Upper lobe of left lung (tissue), 5 donors: ENCODE measurements around a stretch of chr2.

GRCh38 chr2:190904975-190905551 is 24.4 kb downstream of the GLS start:
- PRO-cap, 2 experiments, result no peak in any of the 2 experiments
- RAMPAGE, long total RNA, 4 experiments, result no peak in any of the 4 experiments

DNA sequence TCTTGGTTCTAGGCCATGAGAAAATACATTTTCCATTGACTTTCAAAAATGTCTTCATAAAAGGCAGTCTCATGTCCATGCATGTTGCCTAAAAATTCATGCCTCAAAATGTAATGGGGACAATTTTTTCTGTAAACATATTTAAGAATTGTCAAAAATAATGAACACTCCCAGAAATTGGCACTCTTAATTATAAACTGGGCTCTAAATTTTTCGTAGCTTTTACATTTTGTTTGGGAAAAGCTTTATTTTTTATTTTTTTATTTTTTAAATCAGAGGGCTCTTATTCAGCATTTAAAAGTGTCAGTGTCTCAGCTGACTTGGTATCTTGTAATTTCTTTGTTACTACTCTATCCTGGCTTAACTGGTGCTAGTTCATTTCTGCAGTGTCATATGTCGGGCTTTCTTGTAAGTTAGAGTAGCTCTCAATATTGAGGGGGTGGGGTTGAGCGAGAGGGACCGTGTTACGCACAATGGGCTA is 44.4 kb downstream of the GLS start:
- PRO-cap, 2 experiments, result no peak in any of the 2 experiments
- RAMPAGE, long total RNA, 4 experiments, result no peak in any of the 4 experiments

- PRO-cap, 2 experiments, result no peak in any of the 2 experiments
- RAMPAGE, long total RNA, 4 experiments, result no peak in any of the 4 experiments
These were observed 35.5 kb downstream of the STAT4 start for GRCh38 chr2:191115094-191115919.

GRCh38 chr2:191172802-191173379 is 22.1 kb upstream of the STAT4 start:
- PRO-cap, 2 experiments, result no peak in any of the 2 experiments
- RAMPAGE, long total RNA, 4 experiments, result no peak in any of the 4 experiments

GRCh38 chr2:191265146-191265714 is 20.0 kb downstream of the MYO1B start:
- PRO-cap, 2 experiments, result no peak in any of the 2 experiments
- RAMPAGE, long total RNA, 4 experiments, result no peak in any of the 4 experiments

- PRO-cap, 2 experiments, result no peak in any of the 2 experiments
- RAMPAGE, long total RNA, 4 experiments, result start-site peak on the plus strand in 2 of 4 experiments, at chr2:191303497-191303553 at its widest, 5 to 6 reads per replicate
These were observed 58.0 kb downstream of the MYO1B start for GRCh38 chr2:191303182-191303682.

- PRO-cap, 2 experiments, result no peak in any of the 2 experiments
- RAMPAGE, long total RNA, 4 experiments, result no peak in any of the 4 experiments
These were observed 191.5 kb downstream of the MYO1B start for GRCh38 chr2:191436812-191437081.

DNA sequence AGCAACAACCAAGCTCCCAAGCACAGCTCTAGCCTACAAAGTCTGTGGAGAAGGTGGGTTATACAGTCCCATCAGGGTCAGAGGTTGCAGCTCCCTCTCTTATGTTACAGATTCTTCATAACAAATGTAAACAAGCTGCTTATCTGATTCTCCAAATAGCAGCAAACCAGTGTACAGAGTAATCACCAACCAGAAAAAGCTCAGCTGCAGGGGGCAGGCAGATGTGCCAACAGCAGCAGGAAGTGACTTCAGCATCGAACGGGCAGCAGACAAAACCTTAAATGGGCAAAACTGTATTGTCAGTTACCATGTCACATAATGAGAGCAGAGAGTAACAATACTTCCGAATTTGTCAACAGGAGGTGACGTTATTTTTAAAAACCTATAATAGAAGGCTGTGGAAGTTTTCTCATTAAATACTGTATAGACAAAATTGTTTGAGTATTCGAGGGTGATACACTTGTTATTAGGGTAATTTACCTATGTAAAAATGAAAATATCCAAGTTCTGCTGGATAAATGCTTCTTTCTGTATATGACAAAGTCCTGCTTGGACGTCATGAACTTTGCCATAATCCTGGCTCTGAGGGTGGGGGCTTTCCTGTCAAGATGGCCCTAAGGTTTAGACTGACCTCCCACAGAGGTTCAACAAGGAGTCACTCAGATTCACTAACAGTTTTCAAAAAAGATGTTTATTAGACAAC is 52.7 kb upstream of the NABP1 start:
- PRO-cap, 2 experiments, result no peak in any of the 2 experiments
- RAMPAGE, long total RNA, 4 experiments, result no peak in any of the 4 experiments

DNA sequence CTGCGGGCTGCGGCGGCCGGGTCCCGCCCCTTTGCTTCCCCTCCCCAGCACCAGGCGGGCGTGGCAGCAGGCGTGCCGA is 105 bp upstream of the NABP1 start:
- PRO-cap, 2 experiments, result no peak in any of the 2 experiments
- RAMPAGE, long total RNA, 4 experiments, result no peak in any of the 4 experiments

GRCh38 chr2:191680089-191680847 is 2.3 kb downstream of the NABP1 start:
- PRO-cap, 2 experiments, result no peak in any of the 2 experiments
- RAMPAGE, long total RNA, 4 experiments, result no peak in any of the 4 experiments

- PRO-cap, 2 experiments, result no peak in any of the 2 experiments
- RAMPAGE, long total RNA, 4 experiments, result no peak in any of the 4 experiments
These were observed 14.8 kb downstream of the NABP1 start for GRCh38 chr2:191692351-191693565.

DNA sequence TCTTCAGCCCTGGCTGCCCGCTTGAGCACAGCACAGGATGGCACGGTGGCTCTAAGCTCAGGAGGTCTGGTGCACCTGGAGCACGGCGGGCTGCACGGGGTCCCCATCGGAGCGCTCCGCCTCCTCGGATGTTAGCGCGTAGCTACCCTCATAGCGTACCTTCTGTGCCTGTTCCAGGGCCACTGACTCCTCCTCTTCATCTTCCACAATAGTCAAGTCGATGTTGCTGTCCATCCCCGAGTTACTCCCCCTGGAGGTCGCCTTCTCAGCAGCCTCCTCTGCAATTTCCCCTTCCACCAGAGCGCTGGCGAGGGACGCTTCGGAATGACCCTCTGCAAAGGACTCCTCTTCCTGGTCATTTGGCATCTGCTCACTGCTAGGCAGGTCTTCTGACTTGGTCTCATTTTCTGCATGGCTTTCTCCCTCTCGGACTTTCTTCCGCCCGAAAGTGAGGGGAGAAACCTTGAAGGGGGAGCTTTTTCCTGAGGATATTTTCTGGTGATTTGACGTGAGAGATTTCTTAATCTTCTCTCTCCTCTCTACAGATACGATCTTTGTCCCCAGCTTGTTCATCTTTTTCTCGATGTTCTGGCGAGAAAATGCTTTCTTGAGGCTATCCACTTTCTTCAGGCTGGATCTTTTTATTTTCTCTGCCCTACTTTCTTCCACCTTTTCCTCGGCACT is 10.9 kb downstream of the CAVIN2 start:
- PRO-cap, 2 experiments, result no peak in any of the 2 experiments
- RAMPAGE, long total RNA, 4 experiments, result start-site peak on the minus strand in 1 of 4 experiments, centred at positions 210 to 505 of the sequence, 112 to 344 reads per replicate

DNA sequence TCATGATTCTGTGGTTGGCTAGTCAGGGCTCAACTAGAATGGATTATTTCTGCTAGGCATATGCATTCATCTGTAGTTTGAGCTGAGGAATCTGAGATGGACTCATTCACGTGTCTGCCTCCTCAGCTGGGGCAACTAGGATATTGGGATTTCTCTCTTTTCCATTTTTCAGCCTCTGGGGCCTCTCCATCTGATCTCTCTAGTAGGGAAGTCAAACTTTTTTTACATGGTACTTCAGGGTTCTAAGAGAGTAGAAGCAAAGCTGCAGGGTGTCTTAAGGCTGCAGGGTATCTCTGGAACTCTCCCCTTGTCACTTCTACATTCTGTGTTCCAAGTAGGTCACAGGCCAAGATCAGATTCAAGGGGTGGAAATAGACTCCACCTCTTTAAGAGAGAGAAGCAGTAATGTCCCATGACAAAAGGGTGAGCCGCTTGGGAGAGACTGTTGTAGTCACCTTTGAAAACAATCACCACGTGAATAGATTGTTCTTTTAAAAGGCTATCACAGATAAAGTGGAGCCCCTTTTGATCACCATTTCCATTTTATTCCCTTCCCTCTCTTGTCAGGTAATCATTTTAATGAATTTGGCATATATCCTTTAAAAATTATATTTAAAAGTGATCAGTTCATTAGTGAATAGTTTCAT is 2.5 kb upstream of the CAVIN2 start:
- PRO-cap, 2 experiments, result no peak in any of the 2 experiments
- RAMPAGE, long total RNA, 4 experiments, result no peak in any of the 4 experiments

- PRO-cap, 2 experiments, result no peak in any of the 2 experiments
- RAMPAGE, long total RNA, 4 experiments, result no peak in any of the 4 experiments
These were observed 81.1 kb upstream of the CAVIN2 start for GRCh38 chr2:191927670-191928607.

DNA sequence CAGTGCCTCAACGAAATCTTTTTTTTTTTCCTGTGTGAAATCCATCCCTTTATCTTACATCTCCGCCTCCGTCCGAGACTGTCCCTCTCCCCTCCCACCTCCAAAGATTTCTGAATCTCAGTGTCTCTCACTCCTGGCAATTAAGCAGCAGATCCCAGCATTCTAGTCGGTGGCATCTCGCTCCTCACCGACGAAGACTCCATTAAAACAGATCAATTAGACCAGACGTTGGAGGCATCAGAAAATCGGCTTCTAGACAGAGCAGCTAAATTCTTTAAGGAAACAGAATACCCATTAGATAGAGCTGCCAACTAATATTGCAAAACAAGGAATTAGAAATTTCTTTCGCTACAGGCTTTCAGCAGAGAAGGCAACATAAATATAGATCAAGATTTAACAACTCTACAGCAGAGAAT is 1.9 kb upstream of the TMEFF2 start:
- PRO-cap, 2 experiments, result no peak in any of the 2 experiments
- RAMPAGE, long total RNA, 4 experiments, result no peak in any of the 4 experiments

- PRO-cap, 2 experiments, result no peak in any of the 2 experiments
- RAMPAGE, long total RNA, 4 experiments, result no peak in any of the 4 experiments
These were observed 1690.4 kb upstream of the SLC39A10 start for GRCh38 chr2:193966574-193967115.

DNA sequence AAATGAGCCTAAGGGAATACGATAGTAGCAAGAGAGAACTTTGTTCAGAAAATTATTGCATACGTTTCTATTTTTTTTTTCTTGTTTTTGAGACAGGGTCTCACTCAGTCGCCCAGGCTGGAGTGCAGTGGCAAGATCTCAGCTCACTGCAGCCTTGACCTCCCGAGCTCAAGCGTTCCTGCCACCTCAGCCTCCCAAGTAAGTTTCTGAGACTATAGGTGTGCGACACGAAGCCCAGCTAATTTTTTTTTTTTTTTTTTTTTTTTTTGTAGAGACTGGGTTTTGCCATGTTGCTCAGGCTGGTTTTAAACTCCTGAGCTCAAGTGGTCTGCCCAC is 96.6 kb upstream of the SLC39A10 start:
- PRO-cap, 2 experiments, result no peak in any of the 2 experiments
- RAMPAGE, long total RNA, 4 experiments, result no peak in any of the 4 experiments

- PRO-cap, 2 experiments, result no peak in any of the 2 experiments
- RAMPAGE, long total RNA, 4 experiments, result no peak in any of the 4 experiments
These were observed 81.0 kb upstream of the SLC39A10 start for GRCh38 chr2:195575763-195576596.

DNA sequence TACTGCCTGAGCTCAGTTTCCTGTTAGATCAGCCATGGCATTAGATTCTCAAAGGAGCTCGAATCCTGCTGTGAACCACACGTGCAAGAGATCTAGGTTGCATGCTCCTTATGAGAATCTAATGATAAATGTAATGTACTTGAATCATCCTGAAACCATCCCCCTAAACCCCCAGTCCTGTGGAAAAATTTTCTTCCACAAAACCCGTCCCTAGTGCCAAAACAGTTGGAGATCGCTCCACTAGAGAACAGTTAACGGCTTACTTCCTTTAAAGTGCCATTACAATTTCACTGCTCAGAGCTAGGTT is 37.1 kb downstream of the STK17B start:
- PRO-cap, 2 experiments, result no peak in any of the 2 experiments
- RAMPAGE, long total RNA, 4 experiments, result no peak in any of the 4 experiments

GRCh38 chr2:196174183-196174983 is 3.0 kb upstream of the STK17B start:
- PRO-cap, 2 experiments, result no peak in any of the 2 experiments
- RAMPAGE, long total RNA, 4 experiments, result no peak in any of the 4 experiments